ENCODE measurements around a stretch of chr7.

DNA sequence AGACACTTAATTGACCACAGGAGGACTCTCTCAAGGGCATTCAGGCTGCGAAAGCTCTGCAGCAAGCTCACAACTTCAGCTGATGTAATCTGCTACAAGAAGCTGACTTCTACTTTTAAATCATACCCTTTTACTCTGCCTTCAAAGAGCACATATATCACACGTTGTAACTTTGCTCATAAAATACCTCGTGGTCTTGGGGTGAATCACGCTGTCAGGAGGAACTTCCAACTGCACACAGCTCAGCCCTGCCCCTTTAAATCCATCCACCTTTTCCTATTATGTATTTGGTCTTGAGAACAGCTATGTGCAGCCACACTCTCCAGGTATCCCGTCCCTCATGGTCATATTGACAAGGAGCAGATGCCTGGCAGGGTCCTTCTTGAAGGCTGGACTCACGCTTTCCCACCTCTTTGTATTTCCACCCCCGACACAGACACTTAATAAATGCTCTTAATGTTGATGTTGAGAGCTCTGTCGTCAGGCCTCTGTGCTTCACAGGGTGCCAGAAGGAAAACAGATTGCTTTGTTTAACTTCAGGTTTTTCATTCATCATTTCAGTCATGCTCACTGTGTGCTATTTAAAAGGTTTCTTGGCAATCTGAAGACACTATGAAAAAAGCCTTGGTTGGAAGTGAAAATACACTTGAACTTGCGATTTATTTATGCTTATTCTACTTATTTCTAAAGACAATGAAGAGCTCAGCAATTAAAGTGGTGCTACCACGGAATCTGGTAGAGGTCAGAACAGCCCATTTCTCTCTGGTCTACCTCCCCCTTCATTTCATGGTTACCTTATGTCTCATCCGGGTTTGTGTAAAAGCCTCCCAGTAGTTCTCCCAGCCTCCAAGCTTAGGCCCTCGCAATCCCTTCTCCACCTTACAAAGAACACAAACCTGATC lies 47.5 kb downstream of the ICA1 start:
- PRO-cap: bidirectional peak, plus-strand start at position 613 of the sequence, minus-strand start at position 440 of the sequence

DNA sequence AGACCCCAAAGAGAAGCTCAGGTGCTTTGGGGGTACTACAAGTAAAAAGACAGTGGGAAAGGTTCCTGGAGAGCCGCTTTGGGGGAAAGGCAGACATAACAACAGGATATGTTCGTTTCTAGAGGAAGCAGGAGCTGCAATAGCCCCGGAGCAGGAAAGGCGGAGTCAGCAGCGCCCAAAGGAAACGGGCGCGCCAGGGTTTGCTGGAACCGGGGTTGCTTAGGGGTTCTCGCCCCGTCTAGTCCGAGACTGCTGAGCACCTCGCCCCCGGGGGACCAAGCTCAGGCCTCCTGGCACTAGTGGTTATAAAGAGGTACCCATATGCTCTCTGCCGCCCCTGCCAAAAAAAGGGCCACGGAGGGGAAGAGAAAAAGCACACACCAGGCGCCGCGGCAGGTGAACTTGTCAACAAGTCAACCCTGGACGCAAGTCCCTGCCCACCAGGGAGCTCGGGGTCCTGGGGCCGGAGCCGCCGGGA lies 672 bp downstream of the ICA1 start:
- PRO-cap: bidirectional peak, plus-strand start at position 168 of the sequence, minus-strand start at position 103 of the sequence

DNA sequence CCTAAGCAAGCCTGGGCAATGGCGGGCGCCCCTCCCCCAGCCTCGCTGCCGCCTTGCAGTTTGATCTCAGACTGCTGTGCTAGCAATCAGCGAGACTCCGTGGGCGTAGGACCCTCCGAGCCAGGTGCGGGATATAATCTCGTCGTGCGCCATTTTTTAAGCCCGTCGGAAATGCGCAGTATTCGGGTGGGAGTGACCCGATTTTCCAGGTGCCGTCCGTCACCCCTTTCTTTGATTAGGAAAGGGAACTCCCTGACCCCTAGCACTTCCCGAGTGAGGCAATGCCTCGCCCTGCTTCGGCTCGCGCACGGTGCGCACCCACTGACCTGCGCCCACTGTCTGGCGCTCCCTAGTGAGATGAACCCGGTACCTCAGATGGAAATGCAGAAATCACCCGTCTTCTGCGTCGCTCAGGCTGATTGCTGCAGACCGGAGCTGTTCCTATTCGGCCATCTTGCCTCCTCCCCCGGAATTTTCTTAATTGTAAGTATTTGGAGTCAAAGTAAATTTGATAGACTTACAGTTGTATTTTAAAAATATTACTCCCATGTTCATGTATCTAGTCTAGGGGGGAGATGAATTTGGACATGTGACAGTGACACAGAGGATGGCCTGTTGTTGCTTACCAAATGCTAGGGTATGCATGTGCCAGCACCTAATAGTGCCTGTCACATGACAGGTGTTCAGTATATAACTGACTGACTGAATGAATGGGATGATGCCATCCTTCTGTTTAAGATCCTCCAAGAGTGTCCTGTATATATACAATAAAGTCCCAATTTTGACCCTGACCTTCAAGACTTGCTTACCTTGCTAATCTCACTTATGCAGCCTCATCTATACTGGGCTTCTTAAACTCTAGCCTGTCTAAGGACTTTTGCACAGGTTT lies 42.0 kb upstream of the ICA1 start:
- PRO-cap: no peak

DNA sequence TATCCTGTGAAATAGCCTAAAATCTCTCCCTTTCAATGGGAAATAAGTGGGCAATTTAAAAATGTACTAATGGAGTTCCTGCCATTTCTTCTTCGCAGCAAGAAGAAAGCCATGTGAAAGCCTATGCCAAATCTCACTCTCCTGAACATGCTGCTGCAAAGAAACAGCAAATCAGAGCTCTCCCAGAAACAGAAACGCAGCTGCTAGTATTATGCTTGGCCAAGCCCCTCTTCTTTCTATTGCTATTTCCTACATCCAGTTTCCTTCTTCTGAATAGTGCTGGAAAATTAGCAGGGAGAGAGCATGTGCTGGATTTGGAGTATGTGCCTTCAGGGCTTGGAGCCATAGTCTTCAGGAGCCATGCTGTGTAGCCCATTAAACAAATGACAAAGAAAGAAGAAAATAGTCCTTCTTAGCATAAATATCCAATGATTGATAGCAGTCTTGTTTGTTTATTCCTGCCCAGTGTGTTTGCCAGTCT lies 818.3 kb downstream of the NDUFA4 start:
- PRO-cap: no peak

- PRO-cap: no peak
Observed at GRCh38 chr7:10239728-10240123, 700.2 kb downstream of the NDUFA4 start.

- PRO-cap: no peak
Observed at GRCh38 chr7:10974748-10975191, 1.1 kb downstream of the PHF14 start.

GRCh38 chr7:11022769-11023003 lies 49.0 kb downstream of the PHF14 start:
- PRO-cap: no peak

- PRO-cap: no peak
Observed at GRCh38 chr7:11152325-11152959, 178.8 kb downstream of the PHF14 start.

GRCh38 chr7:11230920-11231483 lies 257.3 kb downstream of the PHF14 start:
- PRO-cap: no peak

DNA sequence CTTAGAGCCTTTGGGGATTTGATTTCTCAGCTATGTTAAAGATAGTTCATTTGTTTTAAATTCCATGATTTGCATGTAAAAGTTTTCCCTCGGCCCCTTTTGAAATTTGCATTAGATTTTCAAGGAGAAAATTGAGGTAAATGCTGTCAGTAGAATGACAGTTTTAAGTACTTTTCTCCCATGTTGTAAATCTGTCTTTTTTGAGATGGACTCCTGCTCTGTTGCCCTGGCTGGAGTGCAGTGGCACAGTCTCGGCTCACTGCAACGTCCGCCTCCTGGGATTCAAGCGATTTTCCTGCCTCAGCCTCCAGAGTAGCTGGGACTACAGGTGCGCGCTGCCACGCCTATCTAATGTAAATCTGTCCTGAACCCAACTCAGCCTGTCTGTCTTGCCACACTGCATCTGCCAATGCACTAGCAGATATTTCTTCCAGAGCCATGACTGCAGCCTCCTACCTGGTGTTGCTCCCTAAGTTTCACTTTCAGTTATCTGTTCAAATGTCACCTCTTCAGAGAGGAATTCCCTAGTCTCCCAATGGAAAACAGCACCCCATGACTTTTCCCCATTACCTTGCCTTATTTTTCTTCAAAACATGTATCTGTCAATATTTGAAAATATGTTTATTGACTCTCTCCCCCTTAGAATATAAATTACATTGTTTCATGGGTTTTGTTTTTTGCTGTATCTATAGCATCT lies 264.1 kb downstream of the PHF14 start:
- PRO-cap: no peak

DNA sequence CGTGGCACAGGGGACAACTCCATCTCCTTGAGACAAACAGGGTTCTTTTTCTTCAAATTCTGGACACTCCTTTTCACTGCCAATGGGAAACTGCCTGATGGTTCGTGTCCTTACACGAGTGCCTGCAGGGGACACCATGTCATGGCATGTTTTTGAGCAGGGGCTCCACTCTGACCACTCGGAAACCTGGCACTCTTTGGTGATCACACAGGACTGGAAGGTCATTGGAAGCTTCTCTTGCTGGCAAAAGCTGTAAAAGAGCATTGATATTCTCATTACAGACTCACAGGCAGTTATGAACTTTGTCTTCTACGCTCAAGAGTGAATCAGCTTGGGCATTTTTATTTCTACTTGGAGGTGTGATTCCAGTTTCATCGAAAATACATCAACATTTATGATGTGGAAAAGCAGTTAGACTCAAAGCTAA lies 238.7 kb downstream of the THSD7A start:
- PRO-cap: no peak

DNA sequence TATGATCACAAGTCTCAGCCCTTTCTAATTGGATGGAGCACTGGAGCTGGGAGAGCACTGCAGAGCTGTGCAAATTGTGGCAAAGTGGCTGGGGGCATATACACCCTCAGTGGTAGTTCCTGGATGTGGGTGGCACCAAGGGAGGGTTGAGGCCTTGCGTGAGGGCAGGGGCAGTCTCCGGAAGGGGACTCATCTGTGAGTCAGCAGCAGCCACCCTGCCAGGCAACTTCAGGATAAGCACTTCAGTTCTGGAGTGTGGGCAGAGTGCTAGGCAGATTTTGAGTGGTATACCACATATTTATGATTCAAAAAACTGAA lies 210.5 kb downstream of the ETV1 start:
- PRO-cap: no peak

DNA sequence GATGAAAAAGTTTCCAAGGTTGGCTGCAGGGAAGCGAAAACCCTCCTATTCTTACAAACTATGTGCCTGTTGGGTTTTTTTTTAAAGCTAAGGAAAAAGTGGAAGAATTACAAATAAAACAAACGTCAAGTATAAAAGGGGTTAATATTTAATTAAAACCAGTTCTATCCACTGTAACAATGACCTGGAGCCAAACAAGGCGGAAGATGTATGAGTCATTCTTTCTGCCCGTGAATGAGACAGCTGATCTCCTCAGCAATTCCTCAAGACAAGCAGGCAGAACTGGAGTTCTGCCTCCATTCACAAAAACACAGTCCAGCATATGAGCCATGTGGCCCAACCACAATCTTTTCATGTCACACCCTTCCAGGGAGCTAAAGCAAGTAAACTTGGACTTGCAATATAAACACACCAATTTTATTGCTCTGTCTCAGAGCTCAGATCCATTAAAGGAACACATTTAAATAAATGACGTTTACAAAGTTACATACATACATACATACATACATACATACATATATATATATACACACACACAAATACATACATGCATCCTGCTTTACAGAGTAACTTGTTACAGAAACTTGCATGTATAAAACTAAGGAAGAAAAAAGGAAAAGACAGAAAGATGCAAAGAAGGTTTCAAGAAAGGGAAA lies 8.3 kb downstream of the ETV1 start:
- PRO-cap: no peak

- PRO-cap: no peak
Observed at GRCh38 chr7:14084713-14085156, 95.3 kb upstream of the ETV1 start.

- PRO-cap: no peak
Observed at GRCh38 chr7:15538003-15538205, 23.9 kb downstream of the AGMO start.

GRCh38 chr7:15547043-15547999 lies 14.5 kb downstream of the AGMO start:
- PRO-cap: no peak

DNA sequence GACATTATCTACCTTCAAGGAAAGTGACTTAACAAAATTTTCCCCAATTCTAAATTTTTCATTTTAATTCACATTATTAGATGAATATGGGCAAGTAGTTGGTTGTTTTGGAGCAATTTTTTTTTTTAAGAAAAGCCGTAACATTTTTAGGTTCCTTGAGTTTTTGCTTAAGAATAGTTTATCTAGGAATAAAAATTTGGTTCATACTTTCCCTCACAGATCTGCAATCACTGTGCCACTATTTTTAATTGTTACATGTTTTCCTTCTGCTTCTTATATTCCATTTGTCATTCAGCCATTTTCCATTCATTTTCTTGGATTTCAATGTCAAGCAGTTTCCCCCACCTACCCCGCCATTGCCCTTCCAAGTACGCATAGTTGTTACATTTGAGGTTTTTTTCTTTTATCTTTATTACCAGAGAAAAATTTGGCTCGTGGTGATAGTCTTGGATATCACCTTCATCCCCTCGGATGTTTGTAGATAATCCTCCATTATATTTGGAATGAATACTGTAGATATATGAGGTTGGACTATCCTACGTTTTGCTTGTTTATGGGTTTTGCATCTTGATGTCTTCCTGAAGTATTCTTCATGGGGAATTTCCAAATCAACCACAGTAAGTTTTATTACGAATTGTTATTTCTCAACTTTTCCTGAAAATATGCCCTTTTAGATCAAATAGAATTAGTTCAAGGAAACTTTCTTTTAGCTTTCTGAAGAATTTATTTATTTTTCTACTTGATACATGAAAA lies 159.7 kb downstream of the CRPPA start:
- PRO-cap: no peak

DNA sequence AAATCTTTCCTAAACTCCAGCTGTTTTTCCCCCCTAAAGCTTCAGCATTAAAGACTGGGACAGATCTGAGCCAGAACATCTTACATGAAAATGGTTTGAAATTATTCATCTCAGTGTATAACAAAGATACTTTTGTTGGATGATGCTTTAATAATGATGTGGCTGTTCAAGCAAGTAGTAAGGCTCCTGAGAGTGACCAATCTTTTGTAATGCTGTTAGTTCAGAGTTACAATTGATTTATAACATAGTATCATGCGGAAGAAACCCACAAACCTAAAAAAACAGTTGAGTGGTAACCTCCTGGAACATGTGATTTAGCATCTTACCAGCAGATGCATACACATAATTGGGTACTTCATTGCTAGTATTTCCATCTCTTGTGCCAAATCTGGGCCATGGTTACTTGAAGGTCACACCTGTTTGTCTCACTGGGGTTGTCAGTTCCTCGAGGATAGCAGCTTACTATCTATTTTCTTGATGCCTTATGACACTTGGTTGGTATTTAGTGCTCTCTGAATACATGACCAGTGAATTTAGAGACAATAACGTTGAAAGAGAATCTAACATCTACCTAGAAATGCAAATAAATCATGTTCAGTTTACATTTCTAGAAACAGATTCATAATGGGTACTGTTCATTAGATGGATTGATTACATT lies 1.6 kb downstream of the BZW2 start:
- PRO-cap: no peak

DNA sequence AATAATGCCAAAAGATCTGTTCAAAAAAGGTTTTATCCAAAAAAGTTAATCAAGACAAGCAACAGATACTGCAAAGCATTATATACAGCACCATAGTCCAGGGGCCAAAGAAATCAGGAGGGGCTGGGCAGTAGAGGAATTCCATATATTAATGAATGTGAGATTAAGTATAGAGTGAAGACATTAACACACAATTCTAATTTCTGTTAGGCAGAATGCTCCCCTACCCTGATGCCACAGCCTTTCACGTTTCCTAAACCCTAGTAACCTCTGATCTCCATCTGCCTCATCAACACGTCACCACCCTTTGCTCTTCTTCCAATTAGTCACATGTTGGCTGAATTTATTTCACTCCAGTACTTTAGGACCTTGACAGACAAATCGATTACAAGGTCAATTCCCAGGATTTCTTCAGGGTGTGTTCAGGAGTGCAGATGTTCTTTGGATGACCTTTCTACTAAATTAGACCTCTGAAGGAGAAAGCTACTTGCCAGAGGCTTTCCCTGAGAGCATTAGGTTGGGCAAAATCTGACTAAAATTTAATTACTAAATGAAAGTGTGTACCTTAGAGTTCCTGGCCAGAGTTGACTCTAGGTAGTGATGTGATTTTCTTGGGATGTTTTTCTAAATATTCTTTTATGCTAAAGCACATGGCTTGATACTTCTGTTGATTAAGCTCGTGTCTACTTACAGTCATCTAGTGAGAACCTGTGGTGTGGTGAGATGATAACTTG lies 12.8 kb downstream of the AGR2 start:
- PRO-cap: unidirectional peak, minus-strand start at position 248 of the sequence

GRCh38 chr7:16801200-16801612 lies 3.6 kb downstream of the AGR2 start:
- PRO-cap: no peak